Aortic smooth muscle cell (primary cell): ENCODE measurements around a stretch of chr5.

DNA sequence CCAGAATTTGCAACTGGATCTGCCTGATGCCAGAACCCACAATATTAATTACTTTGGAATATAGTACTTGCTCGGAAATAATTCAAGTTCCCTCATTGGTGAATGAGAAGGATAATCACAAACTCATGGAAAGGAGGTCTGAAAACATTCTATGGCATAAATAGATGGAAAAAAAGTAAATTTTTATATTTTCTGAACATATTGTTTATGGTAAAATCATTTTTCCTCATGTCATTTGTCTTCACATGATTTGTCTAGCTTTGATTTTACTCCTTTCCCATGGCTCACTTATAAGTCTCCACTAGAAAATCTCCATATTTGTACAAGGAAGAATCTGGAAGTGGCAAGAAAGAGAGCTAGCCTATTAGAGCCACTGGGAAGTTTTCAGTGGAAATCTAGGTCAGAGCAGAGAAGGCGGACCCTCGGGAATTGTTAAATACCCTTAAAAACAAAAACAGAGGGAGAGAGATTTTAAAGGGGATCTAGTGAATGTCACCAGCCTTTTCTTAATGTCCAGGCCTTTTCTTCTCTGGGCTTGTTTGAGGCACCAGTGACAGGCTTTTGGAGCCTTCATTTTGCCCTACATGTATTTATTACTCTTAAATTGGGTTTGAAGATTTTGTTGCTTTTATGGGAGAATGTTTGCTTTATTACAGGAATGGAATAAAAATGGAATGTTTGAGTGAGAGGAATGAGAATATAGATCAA lies 56.6 kb downstream of the GRAMD2B start:
- RRBS = no CpG with 5 or more reads among the region's 3 CpGs

- RRBS = no CpG with 5 or more reads among the region's 2 CpGs
Measured at GRCh38 chr5:126486419-126486761, 63.2 kb downstream of the GRAMD2B start.

- RRBS = no CpG with 5 or more reads among the region's 5 CpGs
Measured at GRCh38 chr5:126493085-126493591, 69.9 kb downstream of the GRAMD2B start.

DNA sequence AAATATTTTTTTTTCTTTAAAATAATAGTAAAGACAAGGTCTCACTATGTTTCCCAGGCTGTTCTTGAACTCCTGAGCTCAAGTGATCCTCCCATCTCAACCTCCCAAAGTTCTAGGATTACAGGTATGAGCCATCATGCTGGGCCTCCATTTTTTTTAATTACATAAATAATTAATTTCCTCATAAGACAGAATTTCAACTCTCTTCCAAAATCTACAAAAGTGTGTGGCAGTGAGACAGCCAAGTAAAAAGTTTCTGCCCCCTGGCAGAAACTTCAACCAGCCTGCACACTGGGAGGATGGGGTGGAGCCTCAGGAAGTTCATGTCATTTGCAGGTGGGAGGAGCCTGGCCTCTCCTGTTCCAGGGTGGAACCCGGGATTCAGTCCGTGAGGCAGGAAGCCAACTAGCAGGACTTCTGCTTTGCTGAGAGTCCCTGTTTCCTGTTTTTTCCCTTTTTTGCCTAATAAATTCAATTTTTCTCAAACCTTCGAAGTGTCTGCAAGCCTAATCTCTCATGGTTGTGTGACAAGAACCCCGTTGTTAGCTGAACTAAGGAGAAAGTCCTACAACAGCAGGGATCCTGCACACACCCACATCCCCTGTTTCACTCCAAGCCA lies 69.5 kb downstream of the ALDH7A1 start:
- RRBS = no CpG with 5 or more reads among the region's 4 CpGs

GRCh38 chr5:126809953-126810308 lies 33.0 kb downstream of the LMNB1 start:
- RRBS = no CpG with 5 or more reads among the region's 7 CpGs

DNA sequence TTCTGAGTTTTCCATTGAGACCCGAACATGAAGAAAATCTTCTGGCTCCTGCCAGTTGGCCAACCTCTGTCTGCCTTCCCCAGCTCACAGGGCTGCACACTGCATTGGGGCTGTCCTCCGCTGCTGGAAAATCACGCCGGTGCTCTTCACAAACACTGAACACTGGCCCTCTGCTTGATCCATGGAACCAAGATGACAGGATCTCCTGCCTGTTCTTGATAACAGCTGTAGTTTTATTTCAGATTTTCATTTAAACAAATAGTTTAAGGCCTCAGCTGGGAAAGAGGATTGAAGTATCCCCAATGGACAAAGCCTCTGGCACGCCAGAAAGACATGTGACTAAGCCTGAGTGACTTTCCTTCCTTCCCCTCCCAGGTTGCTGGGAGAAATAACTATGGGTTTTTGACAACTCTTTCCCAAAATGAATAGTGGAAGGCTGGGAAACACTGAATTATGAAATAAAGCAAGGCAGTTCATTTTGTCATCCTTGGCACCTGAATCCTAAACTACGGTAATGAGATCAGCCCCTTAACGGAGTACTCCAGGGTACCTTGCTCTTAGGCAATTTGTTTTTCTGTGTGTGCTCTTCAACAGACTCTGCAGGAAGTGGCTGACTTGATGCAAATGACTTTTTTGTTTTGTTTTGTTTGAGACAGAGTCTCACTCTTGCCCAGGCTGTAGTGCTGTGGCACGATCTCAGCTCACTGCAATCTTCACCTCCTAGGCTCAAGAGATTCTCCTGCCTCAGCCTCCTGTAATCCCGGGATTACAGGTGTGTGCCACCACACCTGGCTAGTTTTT lies 75.1 kb downstream of the LMNB1 start:
- RRBS = no CpG with 5 or more reads among the region's 9 CpGs

- RRBS = no CpG with 5 or more reads among the region's 4 CpGs
Measured at GRCh38 chr5:127038528-127038959, 8.2 kb upstream of the MARCHF3 start.

DNA sequence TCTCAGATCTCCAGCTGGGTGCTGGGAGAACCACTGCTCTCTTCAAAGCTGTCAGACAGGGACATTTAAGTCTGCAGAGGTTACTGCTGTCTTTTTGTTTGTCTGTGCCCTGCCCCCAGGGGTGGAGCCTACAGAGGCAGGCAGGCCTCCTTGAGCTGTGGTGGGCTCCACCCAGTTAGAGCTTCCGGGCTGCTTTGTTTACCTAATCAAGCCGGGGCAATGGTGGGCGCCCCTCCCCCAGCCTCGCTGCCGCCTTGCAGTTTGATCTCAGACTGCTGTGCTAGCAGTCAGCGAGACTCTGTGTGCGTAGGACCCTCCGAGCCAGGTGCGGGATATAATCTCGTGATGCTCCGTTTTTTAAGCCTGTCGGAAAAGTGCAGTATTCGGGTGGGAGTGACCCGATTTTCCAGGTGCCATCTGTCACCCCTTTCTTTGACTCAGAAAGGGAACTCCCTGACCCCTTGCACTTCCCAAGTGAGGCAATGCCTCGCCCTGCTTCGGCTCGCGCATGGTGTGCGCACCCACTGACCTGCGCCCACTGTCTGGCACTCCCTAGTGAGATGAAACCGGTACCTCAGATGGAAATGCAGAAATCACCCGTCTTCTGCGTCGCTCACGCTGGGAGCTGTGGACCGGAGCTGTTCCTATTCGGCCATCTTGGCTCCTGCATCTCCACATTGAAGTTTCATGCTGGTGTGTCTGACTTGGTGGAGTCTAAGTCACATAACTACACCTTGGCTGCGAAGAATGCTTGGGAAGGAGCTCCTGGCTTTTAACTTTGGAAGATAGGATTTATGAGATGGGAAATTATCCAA lies 36.3 kb downstream of the CCDC192 start:
- RRBS = no CpG with 5 or more reads among the region's 28 CpGs

DNA sequence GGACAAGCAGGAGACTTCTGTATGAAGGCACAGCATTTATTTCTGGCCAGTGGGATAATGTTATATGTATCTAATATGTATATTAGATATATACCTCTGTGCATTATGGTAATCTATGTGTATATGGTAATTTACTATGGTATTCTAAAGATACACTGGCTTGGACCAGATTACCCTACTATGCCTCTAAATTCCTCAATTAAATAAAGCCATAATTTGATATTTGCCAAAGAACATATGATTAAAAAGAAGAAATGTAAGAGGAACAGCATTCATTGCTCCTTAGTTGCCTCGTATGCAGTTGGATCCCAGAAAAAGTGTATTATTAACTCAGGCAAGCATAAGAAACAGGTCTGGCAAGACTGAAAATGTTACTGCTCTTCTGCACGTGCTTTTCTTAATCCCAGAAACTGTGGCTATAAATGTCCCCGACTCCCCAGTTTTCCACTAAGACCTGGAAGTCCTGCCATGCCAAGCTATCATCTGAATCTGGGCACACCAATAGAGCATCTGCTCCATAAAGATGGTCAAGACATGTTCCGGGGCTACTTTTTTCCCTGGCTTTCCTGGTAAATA lies 182.6 kb downstream of the CCDC192 start:
- RRBS = no CpG with 5 or more reads among the region's 4 CpGs

DNA sequence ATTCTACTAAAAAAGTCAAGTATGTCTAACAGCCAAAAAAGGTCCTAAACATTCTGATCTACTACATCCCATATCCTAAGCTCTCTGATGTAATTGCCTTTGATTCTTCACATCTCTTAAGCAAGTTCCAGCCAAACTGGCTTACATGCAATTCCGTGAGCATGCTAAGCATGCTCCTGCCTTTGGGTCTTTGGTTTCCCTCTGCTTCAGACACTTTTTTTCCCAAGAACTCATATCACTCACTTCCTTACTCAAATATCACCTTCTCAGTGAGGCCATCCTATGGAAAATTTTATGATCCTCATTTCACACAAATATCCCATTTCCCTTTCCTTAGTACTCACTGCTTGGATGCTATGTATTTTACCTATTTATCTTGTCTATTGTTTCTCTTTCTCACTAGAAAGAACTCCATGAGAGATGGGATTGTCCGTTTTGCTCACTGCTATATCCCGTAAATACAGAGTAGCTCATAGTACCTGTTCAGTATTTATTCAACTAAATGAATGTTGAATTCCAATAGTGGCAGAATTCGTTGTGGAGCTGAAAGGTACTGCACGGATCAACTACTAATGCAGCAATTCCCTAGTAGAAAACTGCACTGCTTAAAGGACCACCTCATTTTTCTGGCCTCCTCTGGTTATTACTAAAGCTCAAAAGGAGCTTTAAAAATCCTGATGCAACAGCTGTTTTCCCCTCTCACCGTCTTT lies 2.2 kb upstream of the SLC12A2 start:
- RRBS = no CpG with 5 or more reads among the region's 6 CpGs

DNA sequence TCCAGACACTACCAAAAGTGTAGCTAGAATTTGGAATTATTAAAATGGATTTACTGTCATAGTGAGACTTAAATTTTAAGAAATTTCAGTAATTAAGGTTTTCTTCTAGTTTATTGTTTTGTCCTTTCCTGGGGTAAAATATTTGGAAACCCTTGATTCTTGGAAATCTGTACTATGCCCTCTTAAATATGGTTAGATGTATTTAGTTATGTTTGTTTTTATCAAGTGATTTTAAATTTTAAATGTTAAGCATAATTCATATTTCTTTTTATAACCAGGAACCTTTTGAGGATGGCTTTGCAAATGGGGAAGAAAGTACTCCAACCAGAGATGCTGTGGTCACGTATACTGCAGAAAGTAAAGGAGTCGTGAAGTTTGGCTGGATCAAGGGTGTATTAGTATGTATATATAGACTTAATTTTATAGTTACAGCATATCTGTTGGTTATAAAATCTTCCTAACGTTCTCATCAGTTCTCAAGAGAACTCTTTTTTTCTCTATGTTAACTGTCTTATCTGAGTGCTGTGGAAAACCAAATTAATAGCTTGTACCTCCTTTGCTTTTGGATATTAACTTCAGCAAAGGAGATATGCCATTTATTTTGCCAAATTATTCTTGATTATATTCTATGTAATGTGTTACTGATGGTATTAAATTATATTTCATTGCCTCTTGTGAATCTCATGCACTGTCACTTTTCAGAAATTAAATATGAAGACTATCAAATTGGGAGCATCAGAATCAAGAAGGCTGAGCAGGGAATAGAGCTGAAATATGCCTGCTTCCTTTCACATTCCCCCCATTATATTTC lies 29.2 kb downstream of the SLC12A2 start:
- RRBS = no CpG with 5 or more reads among the region's 3 CpGs

GRCh38 chr5:128538871-128539493 lies 937 bp upstream of the FBN2 start:
- RRBS = 3% methylated on average over 16 of the region's 32 CpGs

GRCh38 chr5:129922761-129923822 lies 18.8 kb downstream of the CHSY3 start:
- RRBS = no CpG with 5 or more reads among the region's 5 CpGs

GRCh38 chr5:129963344-129963687 lies 59.1 kb downstream of the CHSY3 start:
- RRBS = no CpG with 5 or more reads among the region's 3 CpGs

DNA sequence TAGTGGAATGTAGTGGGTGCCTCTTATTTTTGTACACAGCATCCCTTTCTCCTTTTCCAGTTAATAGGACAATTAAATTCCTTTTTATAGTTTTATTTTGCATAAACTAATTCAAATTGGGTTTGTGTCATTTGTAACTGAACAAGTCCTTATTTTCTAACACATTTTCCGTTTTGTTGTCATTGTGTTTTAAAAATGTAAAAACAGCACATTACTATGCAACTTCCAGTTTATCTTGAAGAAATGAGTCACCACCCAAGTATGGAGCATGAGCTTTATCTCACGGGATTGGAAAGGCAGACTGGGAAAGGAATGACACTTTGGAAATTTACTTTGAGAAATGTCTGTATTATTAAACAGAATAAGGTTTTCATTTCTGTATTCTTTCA lies 432.9 kb downstream of the CHSY3 start:
- RRBS = no CpG with 5 or more reads among the region's 2 CpGs

GRCh38 chr5:130908003-130908582 lies 257.0 kb downstream of the HINT1 start:
- RRBS = no CpG with 5 or more reads among the region's 3 CpGs

DNA sequence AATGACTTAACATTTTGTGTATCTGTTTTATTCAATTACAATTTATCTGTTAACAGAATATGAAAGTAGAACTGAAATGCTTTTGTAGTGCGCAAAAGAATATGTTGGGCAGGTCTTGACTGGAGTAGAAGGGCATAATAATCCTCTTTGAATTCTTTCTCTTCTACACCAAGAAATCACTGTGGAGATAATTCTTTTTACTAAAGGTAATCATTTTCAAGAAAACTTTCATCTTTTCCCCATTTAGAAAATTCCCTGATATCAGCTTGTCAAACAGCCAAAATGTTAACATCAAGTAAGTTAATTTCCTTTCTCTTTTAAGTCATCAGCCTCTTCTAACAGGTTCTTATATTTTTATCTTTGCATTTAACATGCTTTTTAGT lies 12.7 kb upstream of the CDC42SE2 start:
- RRBS = no CpG with 5 or more reads among the region's 1 CpG

GRCh38 chr5:131364522-131365003 lies 100.7 kb downstream of the CDC42SE2 start:
- RRBS = no CpG with 5 or more reads among the region's 1 CpG